Bronchus fibroblast of lung (primary cell): ENCODE measurements around a stretch of chr10.

- RAMPAGE, long total RNA, result no peak
Measured at GRCh38 chr10:5698304-5698838, 13.7 kb downstream of the TASOR2 start.

- RAMPAGE, long total RNA, result no peak
Measured at GRCh38 chr10:5725761-5726363, 41.2 kb downstream of the TASOR2 start.

- RAMPAGE, long total RNA, result no peak
Measured at GRCh38 chr10:5735203-5735787, 50.7 kb downstream of the TASOR2 start.

- RAMPAGE, long total RNA, result no peak
Measured at GRCh38 chr10:5759962-5761015, 52.9 kb downstream of the GDI2 start.

- RAMPAGE, long total RNA, result no peak
Measured at GRCh38 chr10:5811337-5811801, 1.9 kb downstream of the GDI2 start.

- RAMPAGE, long total RNA, result no peak
Measured at GRCh38 chr10:5812002-5812612, 1.1 kb downstream of the GDI2 start.

- RAMPAGE, long total RNA, result no peak
Measured at GRCh38 chr10:5870030-5870573, 19.6 kb downstream of the ANKRD16 start.

DNA sequence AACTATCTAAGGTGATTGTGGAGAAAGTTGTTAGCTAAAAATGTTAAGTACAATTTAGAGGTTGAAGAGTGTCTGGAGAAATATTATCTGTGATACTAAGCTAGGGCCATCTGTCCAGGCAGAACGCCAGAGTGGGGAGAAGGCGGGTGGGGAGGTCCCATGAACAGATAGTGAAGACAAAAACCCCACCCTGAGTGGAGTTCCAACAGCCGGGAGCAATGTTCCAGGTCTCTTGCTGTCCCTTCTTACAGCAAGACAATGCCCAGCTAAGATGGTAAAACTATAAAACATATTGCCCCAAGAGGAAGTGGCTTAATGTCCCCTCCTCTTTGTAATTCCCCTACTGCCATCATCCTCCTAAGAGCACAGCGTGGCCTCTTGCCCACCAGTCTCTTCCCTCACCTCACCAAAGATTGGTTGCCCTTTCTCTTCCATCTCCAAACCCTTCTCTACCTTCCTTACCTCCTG, 10.4 kb upstream of the IL15RA start:
- RAMPAGE, long total RNA, result no peak

- RAMPAGE, long total RNA, result no peak
Measured at GRCh38 chr10:6009048-6009568, 31.8 kb upstream of the IL15RA start.

- RAMPAGE, long total RNA, result no peak
Measured at GRCh38 chr10:6018289-6018988, 41.1 kb upstream of the IL15RA start.

DNA sequence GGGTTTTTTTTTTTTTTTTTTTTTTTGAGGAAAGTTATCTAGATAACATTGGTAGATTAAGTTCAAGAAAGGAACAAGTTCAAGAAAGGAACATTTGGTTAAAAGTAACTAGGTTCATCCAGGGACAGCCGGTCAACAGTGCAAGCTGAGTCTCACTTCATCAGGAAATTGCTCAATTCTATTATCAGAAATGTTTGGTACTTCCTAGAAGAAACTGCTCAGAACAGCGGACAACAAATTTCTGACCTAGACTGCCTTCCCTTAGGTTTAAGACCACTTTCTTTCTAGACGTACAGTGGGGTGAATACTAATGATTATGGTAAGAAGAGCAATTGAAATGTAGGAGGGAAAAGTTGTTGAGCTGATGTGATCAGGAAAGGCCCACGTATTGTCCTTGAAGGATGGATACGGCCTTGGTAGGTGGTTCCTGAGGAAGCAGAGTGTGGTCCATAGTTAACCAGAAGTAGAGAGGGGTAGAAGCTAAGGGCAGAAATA, 3.8 kb upstream of the IL2RA start:
- RAMPAGE, long total RNA, result no peak

GRCh38 chr10:6074739-6075519, 12.8 kb upstream of the IL2RA start:
- RAMPAGE, long total RNA, result no peak

GRCh38 chr10:6140485-6140969, 51.7 kb downstream of the RBM17 start:
- RAMPAGE, long total RNA, result no peak

DNA sequence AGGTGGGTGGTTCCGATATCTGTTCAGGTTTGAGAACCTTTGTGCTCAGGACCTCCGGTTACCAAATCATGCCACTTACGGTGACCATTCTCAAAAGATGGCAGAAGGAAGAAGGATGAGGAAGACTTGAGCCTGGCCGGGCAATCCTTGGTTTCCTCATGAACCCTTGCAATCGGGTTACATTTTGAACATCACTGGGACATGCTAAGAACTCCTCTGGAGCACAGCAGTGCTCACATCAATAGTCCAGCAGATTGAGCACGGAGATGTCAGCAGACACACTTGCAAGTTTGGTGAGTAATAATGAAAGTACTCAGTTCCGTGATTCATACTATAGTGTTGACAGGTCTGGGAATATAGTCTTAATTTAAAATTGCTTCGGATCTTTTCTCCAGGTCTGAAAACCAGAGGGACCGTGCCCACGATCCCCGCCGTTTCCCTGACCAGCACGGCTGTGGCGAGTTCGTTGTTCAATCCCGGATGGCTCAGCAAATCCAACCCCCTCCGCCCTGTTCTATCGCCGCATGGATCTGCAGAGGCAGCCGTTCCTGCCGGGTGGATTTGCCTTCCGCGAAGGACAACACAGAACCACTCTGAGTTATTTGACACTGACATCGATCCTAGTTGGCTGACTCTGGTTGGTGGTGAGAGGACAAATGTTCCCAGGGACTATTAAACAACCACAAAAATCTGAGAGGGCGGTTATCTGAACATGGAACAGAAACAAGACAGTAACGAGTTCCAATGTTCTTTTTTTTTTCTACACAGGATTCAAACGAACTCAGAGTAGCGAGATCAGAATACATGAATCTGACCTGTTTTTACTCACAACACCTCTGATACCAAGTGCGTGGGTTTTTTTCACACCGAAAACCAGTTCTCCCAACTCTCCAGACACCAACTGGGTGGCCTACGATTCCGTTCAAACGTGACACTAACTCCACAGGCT, 52.5 kb downstream of the RBM17 start:
- RAMPAGE, long total RNA, result no peak

DNA sequence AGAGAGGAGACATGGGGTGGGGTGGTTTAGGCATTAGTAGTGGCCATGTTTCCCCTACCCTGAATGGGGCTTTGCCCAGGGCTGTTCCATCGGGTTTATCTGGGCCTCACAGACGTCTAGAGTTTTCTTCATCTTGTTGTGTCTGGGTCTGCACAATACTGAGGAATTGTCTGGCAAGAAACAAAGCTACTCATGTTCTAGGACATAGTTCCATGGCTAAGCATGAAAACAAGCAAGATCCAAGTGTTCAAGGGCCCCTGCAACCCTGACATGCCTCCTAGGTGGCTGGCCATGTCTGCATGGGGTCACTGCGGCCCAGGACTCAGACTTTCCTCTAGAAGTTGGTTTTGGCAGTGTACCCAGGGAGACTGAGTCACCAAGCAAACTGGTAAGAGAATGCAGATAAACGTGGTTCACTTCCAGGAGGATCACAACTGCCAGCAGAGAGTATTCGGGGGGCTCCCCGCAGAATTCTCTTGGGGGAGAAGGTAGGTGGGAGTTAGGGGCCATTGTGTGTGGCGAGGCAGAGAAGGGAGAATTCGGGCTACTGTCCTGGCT, 7.4 kb upstream of the PFKFB3 start:
- RAMPAGE, long total RNA, result no peak

DNA sequence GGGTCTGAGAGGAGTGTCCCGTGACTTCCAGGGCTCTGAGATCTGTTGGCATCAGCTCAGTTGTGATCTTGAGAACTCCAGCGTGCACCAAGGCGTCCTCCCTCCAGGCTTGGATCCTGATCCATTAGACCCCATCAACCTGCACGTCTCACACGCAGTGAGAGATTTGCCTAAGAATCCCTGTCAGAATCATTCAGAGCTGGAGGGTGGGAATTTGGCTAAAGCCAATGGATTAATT, 2.1 kb downstream of the PFKFB3 start:
- RAMPAGE, long total RNA, result no peak

GRCh38 chr10:6206606-6206805, 3.8 kb downstream of the PFKFB3 start:
- RAMPAGE, long total RNA, result no peak

DNA sequence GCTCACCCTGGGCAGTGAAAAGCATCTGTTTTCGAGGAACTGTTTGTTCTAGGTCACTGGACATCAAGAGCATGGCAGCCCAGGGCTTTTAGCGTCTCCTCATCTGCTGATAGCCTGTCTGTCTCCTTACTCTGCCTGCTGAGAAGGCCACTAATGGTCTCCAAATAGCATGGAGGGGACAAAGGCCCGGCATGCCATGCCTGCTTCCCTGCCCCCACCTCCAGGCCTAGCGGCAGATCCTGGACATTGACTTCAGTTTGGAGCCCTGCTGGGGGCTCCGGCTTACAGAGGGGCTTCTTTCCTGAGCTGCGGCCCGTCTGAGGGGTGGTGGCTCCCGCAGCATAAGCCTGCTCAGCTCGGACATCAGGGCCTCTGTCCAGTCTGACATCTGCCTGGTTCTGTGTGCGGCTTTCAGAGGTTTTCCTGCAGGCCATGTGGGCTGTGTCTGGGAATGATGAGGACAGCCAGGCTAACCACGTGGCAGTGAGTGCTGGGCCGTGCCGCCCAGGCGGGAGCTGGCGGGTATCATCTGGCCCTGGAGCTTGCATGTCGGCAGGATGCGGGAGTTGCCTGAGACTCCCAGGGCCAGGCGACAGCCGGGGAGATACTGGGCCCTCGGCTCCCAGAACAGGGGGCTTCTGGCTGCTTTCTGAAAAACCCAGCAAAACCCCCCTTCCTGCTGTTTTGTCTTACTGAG, 9.1 kb downstream of the PFKFB3 start:
- RAMPAGE, long total RNA, result no peak

- RAMPAGE, long total RNA, result no peak
Measured at GRCh38 chr10:6230801-6231273, 28.1 kb downstream of the PFKFB3 start.

DNA sequence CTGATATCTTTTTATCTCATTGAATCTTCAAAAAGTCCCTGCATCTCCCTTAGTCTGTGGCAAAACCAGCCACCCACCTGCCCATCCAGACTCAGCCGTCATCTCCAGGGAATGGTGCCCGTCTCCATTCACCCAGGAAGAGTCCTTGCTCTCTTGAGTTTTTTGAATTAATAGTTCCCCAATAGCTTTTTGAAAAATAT, 48.4 kb downstream of the PFKFB3 start:
- RAMPAGE, long total RNA, result no peak